ENCODE data around the genes CR2 and CR1L.

- PRO-cap = no peak
These were observed 2.0 kb downstream of the C4BPA start for GRCh38 chr1:207105917-207106498.

DNA sequence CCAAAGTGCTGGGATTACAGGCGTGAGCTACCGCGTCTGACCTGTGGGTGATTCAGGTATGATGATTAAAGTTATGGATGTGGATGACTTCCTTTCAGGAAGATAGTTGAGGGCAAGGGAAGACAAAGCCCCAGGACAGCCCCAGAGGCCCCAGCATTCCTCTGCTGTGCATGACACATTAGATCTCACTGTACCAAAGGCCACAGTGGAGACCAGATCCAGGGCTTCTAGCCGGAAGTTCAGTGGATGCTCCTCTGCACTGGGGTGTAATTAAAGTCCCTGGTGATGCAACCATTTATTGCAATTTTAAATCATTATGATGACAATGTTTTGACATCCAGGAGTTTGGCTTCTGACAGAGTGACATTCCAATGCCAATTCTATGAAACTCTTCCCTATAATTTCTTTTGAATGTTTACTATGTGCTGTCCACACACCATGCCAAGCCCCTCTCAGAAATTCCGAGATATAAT, 5.0 kb downstream of the C4BPA start:
- PRO-cap = no peak

- PRO-cap = no peak
These were observed 16.4 kb upstream of the CD55 start for GRCh38 chr1:207305018-207305507.

GRCh38 chr1:207335567-207336471, 14.3 kb downstream of the CD55 start:
- PRO-cap = no peak

GRCh38 chr1:207453933-207455058, at the start of gene CR2:
Gene CR2 (plus strand): TSS chr1:207454328.
- PRO-cap = no peak

GRCh38 chr1:207605617-207606239, 39.2 kb upstream of the CR1L start:
- PRO-cap = no peak

DNA sequence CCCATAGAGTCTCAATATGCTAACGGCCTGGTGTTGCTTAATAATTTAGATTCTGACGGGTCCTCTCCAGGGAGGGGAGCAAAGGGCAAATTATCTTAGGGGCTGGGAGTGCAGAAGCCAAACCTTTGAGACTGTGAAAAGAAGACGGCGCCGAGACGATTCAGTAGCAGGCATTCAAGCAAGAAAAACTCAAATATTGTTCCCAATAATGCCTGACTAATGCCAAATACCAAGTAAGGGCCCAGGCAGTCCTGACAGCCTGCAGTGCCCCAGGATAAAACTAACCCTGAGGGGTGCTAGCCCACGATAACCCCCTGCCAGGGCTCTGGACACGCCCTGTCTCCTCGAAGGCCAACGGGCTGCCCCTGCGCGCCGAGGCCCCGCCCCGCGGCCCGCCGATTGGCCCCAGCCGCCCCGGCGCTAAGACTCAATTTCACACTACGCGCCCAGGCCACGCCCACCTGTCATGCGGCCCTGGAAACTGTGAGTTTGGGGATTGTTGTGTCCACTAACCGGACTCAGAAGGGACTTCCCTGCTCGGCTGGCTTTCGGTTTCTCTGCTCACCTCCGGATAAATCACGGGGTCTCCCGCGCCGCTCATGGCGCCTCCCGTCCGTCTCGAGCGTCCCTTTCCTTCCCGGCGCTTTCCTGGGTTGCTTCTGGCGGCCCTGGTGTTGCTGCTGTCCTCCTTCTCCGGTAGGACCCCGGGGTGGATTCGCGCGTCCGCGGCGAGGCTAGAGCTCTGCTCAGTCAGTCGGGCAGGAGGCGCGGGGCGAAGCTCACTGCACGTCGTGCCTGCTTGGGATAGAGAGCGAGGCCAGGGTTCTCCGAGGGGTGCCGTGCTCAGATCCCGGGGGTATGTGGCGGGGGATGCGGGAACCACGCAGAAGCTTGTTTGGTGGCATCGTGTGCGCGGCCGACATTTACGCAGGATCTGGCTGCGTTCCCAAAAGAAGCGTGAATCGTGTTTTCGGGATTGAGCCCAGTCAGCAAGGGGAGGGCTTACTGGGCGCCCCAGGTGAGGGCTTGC, at the start of gene CR1L:
CR1L (plus strand) TSS at position 499 of the 1,030 bp plus-strand sequence.
- PRO-cap = unidirectional peak, plus-strand start at position 508 of the sequence

DNA sequence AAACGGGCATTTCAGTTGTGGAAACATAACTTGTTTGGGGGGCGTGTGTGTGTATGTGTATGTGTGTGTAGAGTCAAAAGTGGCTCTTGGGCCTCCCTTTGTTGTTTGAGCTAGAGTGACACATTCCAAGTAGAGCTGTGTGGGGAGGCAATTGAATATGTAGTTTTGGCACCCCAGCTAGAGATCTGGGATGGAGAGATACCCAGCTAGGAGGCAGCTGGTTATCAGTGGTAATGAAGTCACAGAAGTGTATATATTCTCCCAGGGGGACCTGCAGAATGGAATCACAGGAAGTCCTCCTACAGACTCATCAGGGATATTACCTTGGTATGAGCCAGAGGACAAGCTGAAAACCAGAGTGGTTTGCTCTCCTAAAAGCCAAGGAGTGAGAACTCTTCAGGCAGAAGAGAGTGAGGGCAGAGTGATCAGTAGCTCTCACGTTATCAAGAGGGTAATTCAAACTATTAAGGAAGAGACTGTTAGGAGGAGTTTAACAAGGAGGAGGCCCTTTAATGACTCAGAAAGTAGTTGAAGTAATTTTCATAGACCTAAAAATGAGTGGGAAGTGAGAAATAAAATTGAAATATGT, 5.1 kb downstream of the CR1L start:
- PRO-cap = no peak

GRCh38 chr1:207803402-207804624, 52.0 kb downstream of the CD46 start:
- PRO-cap = no peak

- PRO-cap = no peak
These were observed 57.2 kb downstream of the CD46 start for GRCh38 chr1:207809073-207809506.

GRCh38 chr1:207817654-207818896, 66.2 kb downstream of the CD46 start:
- PRO-cap = bidirectional peak, plus-strand start at chr1:207818387, minus-strand start at chr1:207818234

GRCh38 chr1:207828443-207828964, 76.7 kb downstream of the CD46 start:
- PRO-cap = no peak

DNA sequence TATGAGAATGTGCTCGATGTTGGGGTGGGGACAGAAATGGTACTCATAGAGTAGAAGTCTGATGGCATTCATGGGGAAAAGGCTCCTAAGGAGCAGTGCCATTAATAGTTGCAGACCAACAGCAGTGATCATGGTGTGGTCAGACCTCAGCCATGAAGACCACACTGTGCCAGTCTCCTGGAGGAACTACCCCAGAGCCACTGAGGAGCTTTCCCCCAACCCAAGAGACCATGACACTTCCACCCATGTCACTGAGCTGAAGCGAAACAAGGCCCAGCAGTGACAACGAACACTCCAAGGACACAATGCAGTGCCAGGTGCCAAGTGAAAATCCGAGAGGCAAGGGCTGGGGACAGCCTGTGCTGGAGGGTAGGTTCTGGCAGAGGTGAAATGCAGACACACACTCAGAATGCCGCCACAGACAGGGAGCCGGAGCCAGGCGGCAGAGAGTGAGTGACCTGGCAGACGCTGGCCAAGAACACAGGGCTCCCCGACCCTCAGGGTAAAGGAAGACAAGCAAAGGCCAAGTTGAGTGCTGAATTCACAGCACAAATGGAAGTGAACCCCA, 78.8 kb downstream of the CD46 start:
- PRO-cap = no peak

DNA sequence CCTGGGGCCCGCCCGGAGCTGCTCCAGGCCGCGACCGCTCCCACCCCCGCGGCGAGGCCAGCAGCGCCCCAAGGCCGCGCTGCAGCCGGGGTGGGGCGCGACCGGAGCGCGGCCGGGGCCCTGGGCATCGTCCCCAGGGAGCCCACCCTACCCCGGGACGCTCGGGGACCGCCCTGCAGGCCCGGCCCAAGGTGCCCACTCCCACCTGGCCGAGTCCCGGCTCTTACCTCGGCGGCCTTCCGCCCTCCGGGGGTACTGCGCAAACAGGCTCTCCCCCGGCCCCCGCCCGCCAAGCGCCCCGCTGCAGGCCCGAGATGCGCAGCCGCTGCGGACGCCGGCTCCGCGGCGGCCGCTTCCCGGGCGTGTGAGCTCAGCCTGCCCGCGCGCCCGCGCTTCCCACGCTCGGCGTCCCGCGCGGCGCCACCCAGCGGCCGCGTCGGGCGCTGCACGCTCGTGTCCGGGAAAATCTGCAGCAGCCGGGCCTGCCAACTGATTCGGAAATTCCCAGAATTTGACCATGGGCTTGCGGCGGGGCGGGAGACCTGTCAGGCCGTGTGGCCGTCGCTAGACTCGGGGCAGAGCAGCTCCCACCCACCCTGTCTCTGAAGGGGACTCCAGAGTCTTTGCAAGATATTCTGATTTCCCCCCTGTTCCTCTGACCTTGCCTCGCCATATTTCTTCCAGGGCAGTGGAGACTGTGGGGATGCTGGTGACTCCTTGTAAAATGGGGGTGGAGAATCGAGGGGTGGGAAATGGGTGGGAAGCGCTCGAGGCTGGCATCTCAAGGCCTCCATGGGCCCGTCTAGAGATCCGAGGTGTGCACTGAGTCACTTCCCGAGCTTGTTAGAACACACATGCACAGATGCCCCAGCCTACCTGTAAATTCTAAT, 41.9 kb downstream of the CD34 start:
- PRO-cap = bidirectional peak, plus-strand start at position 450 of the sequence, minus-strand start at position 395 of the sequence

DNA sequence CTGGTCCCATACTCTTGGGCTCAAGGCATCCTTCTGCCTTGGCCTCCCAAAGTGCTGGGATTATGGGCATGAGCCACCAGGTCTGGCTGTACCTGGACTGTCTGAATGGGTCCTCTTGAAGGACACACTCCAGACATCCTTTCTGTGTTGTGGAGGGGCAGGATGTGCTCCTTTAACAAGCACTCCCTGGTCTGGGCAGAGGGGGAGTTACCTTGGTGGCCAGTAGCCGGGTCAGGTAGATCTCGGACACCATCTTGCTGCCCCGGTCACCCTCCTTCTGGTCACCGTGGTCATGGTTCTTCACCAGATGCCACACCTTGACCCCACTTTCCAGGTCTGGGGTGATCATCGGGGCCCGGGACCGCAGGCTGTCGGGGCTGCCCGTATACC, 122.2 kb upstream of the CD34 start:
- PRO-cap = no peak

DNA sequence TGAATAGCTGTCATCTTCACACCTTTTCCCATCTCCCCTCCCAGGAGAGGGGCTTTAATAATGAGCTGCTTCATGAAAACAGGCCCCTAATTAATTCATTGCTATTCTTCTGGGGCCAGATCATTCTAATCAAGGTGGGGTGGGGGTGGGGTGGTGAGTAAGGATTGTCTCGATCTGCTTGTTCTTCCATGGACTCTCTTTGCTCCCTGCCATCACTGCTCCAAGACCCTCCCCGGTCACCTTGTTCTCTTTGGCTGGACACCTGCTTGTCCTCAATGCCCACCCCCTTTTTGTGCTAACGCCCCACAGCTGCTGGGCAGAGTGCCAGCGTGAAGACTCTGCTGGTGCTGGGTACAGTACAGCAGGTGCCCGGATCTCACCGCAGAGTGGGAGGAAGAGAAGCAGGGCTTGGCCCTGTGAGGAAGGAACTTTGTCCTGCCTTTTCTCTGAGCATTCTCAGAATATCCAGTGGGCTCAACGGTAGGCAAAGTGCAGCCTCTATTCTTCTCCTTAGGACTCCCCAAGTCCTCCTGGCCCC, 90.2 kb downstream of the PLXNA2 start:
- PRO-cap = no peak

DNA sequence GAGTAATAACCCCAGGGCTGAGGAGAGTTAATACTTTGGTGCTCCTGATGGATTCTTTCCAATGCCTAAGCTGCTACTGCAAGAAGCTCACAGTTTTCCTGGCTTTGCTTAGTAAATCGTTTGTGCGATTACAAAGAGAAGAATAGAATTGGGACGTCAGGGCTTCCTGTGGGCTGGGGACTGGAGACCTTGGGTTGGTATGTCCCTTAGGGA, 40.4 kb downstream of the PLXNA2 start:
- PRO-cap = no peak

DNA sequence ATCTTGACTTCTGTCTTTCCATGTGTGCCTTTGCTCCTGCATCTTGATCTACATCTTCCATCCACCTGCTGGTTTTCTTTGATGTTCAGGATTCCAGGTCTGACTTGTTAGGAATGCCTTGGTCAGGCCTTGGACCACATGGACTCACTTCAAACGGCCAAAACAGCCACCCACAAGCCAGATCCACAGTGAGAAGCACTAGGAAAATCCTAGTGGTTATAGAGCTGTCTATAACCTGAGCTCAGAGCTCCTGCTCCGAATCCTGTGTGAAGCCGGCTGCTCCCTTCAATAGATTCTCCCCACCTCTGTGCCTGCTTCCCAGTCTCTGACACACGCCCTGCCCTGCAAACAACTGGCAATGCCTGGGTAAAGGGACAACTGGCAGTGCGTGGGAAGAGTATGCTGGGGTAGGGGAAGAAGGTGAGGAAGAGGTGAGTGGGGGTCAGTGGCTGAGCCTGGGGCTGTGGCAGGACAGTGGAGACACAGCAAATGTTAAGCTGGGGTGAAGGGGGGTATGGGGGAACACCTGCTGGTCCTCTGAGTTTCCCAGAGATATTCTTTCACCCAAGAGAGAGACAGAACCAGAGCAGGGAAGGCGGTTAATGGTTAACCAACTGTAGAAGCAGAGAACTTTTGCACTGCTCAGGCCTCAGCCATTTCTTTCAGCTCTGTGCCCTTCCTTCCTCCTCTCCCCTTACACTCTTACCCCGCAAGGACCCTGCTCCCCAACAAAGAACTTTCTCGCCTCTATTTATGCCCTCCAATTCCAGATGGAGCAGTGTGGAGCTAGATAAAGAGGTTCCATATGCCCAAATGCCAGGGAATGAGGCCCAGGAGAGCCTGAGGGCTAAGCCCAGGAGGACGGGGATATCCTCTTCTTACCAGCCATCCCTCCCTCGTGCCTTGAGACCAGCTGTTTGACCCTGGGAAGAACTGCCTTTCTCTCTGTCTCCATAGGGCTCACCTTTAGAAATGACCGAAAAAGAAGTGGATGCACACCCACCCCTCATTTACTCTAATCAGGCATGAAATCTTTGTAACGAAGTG, 4.4 kb downstream of the PLXNA2 start:
- PRO-cap = unidirectional peak, minus-strand start at position 297 of the sequence; unidirectional peak, plus-strand start at position 657 of the sequence

- PRO-cap = no peak
These were observed 351.8 kb upstream of the CAMK1G start for GRCh38 chr1:209231536-209232312.

- PRO-cap = no peak
These were observed 214.3 kb upstream of the CAMK1G start for GRCh38 chr1:209369207-209369644.